ENCODE measurements around a stretch of chr1.

- PRO-cap: bidirectional peak, plus-strand start at chr1:55288579, minus-strand start at chr1:55288314
Measured at GRCh38 chr1:55287900-55288430, 72.8 kb upstream of the USP24 start.

GRCh38 chr1:55362582-55363110, 147.5 kb upstream of the USP24 start:
- PRO-cap: unidirectional peak, plus-strand start at chr1:55362805; unidirectional peak, plus-strand start at chr1:55362838

- PRO-cap: bidirectional peak, plus-strand start at chr1:55443852, minus-strand start at chr1:55443619
Measured at GRCh38 chr1:55443424-55444183, 228.4 kb upstream of the USP24 start.

DNA sequence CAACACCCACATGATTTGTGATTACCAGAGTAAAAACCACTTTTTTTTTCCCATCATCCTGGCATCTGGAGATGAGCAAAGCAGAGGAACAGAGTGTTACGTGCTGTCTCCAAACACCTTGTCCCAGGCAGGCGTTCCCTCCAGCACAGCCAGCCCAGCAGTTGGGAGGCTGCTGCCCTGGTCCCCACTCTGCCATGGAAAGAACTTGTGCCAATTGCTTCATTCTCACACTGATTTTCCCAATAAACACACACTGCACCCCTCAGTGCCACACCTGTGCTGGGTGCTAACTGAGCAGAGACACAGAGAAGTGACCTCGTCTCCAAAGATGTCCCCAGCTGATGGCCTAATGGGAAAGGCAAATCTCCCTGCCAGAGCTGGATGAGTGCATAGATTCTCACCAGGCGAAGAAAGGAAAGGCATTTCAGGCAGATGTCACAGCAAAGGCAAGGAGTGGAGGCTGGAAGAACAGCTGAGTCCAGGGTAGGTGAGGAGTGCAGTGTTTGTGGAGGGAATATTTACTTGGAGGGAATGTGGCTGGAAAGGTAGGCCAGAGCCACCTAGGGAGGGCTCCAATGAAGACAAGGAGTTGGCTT, 360.9 kb upstream of the USP24 start:
- PRO-cap: no peak

GRCh38 chr1:55654699-55655131, 439.6 kb upstream of the USP24 start:
- PRO-cap: no peak

DNA sequence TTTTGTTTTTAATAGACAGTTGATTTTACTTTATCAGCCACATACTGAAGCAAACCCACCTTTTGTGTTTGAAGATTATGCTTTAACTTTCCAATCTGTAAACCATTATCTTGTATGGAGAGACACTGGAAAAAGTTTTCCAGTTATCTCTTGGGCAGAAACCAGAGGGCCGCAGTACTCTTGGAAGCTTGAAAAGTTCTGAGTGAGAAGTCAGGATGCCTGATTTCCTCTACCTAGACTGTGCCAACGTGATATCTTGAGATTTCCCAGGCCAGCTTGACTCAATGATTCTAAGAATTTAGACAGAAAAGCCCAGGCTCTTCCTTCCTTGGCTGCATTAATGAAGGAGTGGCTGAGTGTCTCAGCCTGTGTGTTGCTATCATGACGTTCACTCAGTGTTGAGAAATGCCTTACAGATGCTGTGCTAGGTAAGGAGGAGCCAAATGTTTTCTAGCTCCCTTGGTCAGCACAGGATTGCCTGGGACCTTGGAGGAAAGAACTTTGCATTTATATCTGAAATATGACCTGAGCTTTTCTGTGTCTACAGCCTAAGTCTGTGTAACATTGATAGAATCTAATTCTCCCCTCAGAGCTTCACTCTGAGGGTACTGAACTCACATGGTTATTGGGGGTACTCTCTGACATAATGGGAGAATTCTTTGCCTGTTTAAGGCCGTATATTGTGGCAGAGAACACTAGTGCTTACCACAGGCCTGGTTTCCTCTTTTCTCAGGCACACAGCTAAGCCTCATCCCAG, 454.2 kb upstream of the USP24 start:
- PRO-cap: bidirectional peak, plus-strand start at position 481 of the sequence, minus-strand start at position 339 of the sequence

- PRO-cap: no peak
Measured at GRCh38 chr1:55814899-55815358, 599.8 kb upstream of the USP24 start.

GRCh38 chr1:56410877-56411505, 168.4 kb downstream of the PLPP3 start:
- PRO-cap: no peak

DNA sequence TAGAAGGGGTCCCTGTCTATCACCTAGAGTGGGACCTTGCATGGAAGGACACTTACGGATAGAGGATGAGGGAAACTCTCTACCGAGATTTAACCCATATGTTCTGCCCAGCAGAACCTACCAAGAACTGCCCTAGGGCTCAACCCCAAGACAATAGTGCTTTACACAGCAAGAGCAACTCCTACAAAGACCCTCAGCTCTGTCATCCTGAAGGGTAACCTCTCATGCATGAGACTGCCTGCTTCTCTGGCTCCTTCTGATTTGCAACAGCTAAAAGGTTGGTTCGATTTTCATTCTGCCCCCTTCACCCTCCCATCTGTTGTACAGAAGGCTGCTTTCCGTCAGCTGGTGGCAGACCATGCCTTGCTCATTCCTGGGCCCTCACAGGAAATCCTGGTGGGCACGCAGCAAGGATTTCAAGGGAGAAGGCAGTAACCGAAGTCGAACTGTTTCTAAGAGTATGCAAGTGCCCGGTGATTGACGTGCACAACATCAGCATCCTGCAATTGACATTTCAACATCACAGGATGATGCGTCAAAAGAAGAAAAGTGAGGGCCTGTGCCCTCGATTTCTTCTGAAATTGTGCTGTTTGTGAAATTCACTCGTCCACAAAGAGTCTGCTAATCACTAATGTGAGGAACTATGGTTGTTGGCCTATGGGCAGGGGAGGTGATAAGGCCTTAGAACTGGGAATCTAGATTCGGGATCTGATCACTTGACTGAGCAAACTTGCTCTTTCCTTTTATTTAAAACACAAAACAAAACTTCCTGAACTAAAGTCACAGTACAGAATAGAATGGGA, 83.9 kb downstream of the PLPP3 start:
- PRO-cap: no peak

- PRO-cap: no peak
Measured at GRCh38 chr1:56502606-56503188, 76.7 kb downstream of the PLPP3 start.

- PRO-cap: no peak
Measured at GRCh38 chr1:56513177-56513818, 66.1 kb downstream of the PLPP3 start.

DNA sequence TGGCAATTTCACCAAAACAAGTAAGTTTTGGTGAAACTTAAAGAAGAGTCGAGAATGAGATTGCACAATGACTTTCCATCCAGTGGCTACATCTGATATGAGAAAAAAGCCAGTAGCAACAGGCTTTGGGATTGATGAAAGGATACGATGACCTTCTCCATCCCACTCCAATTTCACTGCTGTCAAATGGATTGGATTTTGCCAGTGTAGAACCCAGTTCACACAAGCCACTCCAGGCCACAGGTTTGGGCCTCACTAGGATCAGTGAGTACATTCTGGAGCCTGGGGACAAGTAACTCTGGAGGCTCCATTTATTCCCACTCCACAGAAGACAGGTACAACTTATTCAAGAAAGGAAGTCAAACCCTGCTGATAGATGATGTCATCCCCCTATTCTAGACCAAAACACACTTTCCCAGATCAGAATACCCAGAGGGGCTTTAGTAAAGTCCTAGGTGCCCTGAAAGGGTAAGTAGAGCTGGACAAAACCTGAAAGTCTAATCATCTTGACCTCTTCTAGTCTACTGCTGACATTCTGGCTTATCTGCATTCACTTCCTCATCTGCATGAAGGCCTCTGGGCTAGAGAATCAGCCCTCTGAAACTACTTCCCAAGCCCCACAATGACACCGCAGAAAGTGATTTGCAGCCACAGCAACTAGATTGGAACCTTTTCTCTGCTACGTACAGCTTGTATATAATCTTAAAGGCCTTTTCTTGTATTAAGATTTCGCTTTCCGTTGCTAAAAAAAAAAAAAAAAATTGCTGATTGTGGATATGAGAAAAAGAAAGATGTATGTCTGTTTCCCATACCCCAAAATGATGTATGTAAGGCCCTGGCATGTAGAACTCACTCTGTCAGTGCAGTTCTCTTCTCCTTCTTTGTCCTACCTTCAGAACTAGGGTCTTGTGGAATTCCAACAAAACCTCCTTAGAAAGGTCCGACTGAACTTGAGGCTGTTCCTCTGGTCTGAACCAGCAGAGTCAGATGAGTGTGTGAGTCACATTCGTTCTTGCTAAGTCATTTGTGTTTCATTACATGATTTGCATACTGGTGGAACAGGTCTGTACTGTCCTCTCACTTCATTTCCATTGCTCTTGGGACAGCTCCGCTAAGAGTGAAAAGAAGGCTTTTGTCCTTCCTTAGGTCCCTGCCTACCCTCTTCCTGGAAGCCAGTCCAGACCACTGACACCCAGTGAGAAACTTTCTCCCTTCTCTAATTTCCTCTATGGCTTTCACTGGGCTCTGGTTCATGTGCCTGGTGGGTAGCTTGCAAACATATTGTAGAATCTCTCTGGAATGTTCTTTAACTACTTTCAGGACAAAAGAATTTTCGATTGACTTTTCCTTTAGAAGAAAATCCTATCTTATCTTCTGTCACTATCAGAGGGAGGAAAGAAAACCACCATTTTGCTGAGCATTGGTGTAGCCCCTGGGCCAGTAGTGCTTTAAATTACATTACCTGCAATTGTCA, 62.8 kb downstream of the PLPP3 start:
- PRO-cap: bidirectional peak, plus-strand start at position 1,091 of the sequence, minus-strand start at position 976 of the sequence

GRCh38 chr1:56519057-56519553, 60.3 kb downstream of the PLPP3 start:
- PRO-cap: no peak

DNA sequence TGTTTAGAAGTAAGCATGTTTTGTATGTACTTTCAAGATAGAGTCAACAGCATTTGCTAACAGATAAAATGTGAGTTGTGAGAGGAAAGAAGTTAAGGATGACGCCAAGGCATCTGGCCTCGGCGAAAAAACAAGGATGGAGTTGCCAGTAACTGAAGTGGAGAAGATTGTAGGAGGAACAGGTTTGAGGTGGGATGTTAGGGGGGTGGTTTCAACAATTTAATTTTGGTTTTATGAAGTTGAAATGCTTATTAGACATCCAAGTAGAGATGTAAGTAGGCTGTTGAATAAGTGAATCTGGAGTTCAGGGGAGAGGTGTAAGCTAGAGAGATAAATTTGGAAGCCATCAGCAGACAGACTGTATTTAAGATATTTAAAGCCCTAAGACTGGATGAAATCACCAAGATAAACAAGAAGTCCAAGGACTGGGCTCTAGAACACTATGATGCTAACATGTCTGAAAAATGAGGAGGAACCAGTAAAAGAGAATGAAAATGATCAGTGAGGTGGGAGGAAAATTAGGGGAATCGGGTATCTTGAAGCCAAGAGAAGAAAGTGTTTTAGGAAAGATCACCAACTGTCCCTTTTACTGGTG, 39.0 kb downstream of the PRKAA2 start:
- PRO-cap: no peak

GRCh38 chr1:56855298-56855559, 632 bp downstream of the C8A start:
- PRO-cap: no peak

DNA sequence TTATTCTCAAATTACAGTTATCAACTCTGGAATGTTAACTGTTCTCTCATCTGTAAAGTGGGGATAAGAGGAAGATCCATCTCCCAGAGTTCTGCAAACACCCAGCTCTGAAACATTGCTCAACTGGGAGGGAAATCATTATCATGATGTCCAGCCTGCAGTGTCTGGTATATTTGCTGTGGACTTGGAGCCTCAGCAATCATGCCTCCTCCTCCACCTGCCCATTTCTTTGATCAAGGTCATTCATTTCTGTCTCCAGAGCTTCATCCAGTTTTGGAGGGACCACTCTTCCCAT, 39.4 kb downstream of the C8A start:
- PRO-cap: no peak

DNA sequence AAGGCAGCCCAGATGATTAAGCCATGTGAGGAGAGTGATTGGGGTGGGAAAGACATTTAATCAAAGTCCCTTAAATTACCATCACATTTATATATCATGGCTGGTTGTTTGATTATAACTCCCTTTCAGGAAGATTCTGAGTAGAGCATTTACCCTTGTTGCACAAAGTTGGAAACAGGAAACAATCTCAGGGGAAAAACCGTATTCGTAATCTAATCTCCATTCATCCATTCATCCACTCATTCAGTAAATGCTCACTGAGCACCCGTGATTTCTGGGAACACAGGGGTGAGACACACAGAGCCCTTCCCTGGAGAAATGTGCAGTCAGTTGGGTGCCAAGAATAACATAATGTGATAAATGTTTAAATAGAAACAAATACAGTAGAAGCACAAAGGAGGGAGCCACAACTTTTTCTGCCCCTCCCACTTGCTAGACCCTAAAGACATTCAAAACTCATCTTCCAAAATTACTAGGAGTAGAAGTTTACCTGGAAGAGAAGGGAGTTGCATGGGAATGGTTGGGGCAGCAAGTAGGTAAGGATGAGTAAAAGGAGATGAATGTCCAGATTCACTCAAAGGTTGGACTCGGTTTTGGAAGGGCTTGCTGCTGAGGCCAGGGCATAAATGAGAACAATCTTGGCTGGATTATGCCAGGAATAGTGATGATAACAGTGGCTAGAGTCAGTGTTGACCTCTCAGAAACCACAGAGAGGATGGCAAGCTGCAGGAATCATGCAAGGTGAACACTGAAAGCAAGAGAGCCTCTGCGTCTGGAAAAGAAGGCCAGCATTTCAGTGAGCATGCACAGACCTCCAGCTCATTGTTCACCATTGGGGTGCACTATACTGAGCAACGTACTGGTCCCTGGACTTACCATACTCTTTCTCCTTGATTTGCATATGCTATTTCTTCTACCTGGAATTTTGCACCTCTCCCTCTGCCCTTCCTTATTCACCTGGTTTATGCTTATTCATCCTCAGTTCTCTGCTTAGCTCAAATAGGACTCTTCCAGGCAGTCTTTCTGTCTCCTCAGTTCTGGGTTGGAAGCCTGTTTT, 43.3 kb downstream of the C8A start:
- PRO-cap: no peak

DNA sequence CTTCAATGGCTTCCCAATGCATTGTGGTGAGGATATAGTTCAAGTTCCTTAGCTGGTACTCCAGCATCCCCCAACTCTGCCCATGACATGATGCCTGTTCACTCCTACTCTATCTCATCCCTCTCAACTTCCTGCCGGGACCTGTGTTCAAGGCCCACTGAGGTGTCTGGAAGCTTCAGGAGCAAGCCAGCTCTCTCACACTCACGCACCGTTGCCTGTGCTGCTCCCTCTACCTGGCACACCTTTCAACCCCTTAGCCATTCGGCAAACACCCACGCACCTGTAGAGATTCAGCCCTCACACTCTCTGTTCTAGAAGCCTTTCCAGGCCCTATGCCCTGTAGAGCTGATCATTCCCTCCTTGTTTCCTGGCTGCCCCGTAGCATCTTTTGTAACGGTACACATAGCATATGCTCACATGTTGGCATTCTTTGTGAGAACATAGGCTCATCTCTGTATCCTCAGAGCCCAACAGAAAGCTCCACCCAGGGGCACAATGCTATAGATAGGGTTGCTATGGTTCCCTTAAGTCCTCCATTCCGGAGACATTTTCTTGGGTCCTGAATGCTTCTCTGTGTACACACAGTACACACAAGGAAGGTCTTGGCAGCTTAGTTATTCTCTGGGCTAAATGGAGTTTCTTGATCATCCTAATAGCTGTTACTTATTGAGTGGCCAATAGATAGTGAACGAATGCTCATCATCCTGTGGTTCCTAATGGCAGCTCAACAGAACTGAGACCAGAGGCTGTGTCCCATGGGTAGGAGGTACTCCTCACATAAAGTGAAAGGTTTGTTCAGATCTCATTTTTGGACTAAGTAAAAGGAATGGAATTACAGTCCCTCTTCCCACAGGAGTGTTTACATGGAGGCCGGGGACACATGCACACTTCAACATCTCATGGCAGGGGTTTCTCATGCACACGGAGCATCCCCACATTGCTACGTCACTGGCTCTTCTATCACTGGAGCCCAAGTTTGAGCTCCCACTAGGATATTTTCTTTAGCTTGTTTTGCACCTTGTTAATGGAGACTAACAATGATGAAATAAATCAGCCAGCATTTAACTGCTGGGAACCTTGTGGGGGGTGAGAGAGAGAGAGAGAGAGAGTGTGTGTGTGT, 1.2 kb downstream of the C8B start:
- PRO-cap: no peak

- PRO-cap: no peak
Measured at GRCh38 chr1:57235730-57236259, 188.1 kb downstream of the DAB1 start.

- PRO-cap: unidirectional peak, minus-strand start at chr1:57422327; unidirectional peak, minus-strand start at chr1:57422533
Measured at GRCh38 chr1:57421965-57423024, 1.6 kb downstream of the DAB1 start.

Data from anterior vena cava (tissue), 1 donor.